GM23248 (cell line): ENCODE results near the gene VGF.

- RAMPAGE, long total RNA: no peak
These were observed 1.3 kb downstream of the MUC3A start for GRCh38 chr7:100950739-100951014.

DNA sequence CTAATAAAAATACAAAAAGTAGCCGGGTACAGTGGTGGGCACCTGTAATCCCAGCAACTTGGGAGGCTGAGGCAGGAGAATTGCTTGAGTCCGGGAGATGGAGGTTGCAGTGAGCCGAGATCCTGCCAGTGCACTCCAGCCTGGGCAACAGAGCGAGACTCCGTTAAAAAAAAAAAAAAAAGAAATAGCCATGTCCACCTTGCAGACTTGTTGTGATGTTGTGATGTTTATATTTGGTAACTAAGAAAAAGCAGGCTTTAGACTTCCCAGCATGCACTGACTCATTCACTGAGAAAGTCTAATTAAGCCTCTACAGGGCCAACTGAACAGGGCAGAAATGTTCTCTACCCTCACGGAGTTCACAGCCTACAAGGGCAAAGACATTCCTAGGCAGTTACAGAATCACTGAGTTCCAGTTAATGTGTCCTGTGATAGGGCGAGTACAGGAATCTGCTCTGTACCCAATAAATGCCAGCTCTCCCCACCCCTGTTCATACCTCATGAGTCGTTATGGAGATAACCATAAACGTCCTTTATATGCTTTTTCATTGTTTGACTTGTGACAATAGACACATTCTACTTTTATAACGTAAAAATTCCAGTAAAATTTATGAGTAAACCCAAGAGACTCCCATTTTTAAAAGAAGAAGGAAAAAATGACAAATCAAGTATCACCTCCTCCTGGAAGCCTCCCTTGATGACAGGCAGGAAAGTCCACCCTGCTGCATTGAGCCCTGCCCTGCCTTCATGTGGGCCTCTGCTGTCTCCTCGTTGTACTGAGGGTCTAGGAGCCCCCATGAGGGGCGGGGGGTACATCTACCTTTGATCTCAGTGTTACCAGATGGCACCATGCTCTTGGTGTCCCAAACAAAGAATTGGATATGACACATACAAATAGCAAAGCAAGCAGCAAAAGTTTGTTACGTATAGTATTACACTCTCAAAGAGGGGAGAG lies 14.2 kb downstream of the MUC12 start:
- RAMPAGE, long total RNA: no peak

GRCh38 chr7:101088796-101089389 lies 3.6 kb downstream of the TRIM56 start:
- RAMPAGE, long total RNA: no peak

DNA sequence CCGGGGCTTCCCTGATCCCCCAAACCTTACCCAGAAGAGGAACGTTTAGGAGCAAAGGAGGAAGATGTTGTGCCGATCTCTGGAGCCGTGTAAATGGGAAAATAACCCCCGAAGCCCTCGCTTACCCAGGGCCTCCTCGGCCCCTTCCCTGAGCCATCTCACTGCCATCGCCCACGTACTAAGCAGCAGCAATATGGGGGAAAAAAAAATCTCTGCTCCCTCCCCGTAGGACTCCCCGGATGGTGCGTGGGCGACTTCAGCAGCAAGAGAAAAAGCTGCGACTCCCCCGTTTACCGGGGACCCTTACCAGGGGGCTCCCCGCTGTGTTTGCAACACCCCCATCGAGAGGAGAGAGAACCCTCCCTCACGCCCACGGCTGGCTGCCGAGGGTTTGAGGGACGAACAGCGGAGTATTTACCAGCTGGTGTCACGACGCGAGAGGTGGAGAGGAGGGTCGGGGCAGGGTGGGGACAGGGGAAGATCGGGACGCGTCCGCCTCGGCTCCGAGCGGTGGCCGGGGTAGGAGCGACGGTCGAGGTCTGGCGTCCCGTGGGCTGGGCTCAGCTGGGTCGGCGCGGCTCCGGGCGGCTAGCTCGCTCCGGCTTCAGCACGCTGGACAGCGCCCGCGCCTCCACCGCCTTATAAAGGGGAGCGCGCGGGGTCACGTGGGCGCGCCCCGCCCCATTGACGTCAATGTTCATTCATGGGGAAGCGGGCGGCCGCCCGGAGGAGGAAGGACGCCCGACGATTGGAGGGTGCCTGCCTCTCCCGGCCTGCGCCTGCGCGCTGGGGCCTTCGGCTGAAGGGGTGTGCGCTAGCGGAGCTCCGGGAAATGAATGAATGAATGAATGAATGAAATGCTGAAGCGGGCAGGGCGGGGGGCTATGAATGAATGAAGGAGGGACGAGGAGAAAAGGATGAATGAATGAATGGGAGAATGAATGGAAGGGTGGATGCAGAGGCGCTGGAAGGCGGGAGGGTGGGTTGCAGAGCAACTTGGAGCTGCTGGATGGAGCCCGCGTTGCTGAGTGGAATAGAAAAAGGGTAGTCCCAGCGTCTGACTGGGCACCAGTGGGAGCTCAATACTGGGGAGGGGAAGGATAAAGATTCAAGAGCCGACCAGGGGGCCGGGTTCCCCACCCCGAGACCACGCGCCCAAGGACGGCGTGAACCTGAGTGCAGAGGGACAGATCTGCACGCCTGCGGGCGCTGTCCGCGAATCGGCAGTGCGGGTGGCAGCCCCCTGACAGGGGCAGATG lies at the start of gene VGF:
Gene VGF, minus strand, starts transcription at position 614 of the 1,259 bp plus-strand sequence.
- RAMPAGE, long total RNA: no peak

GRCh38 chr7:101167326-101167888 lies 2.0 kb upstream of the VGF start:
- RAMPAGE, long total RNA: no peak

GRCh38 chr7:101240237-101241407 lies 3.0 kb upstream of the CLDN15 start:
- RAMPAGE, long total RNA: no peak

DNA sequence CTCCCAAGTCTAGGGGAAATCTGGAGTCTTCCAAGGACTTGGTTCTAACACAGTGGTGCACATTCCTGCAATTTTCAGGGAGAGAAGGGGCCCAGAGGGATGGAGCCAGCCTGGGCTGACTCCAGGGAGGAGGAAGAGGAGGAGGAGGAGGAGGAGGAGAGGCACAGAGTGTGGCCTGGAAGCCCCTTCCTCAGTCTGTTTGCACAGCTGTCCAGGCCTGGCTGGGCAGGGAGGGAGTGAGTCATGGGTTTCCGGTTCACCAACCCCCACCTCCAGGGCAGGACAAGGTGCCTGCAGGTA lies 77.7 kb upstream of the CUX1 start:
- RAMPAGE, long total RNA: no peak

GRCh38 chr7:101814505-101815246 lies 2.8 kb upstream of the CUX1 start:
- RAMPAGE, long total RNA: no peak

DNA sequence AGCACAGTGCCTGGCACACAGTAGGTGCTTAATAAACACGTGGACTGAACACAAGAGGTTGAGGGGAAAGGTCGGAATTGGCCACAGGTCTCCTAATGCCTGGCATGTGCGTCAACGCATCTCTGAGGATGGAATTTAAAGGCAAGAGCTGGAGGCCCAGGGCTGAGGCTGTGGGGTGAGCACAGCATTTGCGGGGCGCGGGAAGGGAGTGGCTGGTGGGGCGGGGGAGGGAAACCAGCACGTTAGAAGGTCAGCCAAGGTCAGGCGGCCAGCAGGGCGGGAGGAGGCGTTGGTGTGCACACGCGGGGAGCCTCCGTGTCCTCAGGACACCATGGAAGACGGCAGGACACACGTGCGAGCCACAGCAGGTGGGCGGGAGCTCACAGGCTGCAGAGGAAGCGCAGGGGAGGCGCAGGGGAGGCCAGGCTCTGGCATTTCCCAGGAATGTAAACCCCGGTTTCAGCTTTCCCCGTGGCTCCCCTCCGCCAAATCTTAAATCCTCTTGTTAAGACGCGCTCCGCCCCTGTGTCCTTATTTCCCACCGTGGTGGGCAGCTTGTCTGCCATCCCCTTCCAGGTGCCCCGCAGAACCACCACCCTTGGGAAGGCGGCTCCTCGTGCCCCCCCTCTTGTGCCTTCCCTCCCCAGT lies 52.0 kb downstream of the CUX1 start:
- RAMPAGE, long total RNA: no peak

DNA sequence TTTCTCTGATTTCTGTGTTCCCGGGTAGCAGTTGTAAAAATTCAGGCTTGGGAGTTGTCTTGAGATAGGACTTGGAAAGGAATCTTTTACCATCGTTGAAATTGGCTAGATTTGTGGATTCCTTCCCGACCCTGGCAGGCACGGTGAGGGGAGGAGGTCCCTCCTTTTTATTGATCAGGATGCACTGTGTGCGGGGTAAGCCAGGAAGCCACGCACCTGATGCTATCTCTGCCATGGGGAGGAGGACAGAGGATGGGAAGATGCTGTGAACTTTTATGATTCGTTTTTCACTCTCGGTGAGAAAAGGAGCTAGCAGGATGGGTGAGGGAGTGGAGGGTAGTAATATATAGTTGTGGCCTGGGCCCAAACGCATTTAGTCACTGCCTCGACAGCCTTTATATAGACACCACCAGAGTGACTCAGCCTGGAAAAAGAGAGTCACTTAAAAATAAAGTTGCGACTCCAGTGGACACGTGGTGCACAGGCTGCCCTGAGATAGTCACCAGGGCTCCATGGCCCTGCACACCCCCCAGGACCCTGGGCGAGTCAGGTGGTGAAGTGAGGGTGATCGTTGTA lies 106.6 kb downstream of the CUX1 start:
- RAMPAGE, long total RNA: no peak

- RAMPAGE, long total RNA: no peak
These were observed 223.0 kb downstream of the CUX1 start for GRCh38 chr7:102040471-102040857.

DNA sequence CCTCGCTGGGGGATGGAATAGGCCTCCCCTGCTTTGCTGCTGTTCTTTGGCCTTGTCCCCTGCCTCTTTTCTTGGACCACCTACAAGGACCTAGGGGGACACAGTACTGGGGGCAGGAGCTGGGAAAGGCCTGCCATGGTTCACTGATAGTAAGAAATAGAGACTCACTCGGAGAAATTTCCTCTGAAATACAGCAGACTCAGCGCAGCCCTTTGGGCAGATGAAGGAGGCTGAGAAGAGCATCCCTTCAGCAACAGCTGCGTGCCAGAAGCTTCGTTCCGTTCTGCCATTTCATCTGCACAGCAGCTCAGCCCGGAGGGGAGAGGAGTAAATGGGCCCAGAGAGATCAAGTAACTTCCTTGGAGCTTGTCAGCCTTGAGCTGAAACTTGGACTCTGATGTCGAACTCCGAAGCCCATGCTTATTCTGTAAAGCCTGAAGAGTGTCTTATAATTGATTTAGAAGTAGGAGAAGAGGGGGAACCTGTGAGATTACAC lies 231.7 kb downstream of the CUX1 start:
- RAMPAGE, long total RNA: no peak

- RAMPAGE, long total RNA: no peak
These were observed 32.0 kb upstream of the SH2B2 start for GRCh38 chr7:102254501-102255157.

DNA sequence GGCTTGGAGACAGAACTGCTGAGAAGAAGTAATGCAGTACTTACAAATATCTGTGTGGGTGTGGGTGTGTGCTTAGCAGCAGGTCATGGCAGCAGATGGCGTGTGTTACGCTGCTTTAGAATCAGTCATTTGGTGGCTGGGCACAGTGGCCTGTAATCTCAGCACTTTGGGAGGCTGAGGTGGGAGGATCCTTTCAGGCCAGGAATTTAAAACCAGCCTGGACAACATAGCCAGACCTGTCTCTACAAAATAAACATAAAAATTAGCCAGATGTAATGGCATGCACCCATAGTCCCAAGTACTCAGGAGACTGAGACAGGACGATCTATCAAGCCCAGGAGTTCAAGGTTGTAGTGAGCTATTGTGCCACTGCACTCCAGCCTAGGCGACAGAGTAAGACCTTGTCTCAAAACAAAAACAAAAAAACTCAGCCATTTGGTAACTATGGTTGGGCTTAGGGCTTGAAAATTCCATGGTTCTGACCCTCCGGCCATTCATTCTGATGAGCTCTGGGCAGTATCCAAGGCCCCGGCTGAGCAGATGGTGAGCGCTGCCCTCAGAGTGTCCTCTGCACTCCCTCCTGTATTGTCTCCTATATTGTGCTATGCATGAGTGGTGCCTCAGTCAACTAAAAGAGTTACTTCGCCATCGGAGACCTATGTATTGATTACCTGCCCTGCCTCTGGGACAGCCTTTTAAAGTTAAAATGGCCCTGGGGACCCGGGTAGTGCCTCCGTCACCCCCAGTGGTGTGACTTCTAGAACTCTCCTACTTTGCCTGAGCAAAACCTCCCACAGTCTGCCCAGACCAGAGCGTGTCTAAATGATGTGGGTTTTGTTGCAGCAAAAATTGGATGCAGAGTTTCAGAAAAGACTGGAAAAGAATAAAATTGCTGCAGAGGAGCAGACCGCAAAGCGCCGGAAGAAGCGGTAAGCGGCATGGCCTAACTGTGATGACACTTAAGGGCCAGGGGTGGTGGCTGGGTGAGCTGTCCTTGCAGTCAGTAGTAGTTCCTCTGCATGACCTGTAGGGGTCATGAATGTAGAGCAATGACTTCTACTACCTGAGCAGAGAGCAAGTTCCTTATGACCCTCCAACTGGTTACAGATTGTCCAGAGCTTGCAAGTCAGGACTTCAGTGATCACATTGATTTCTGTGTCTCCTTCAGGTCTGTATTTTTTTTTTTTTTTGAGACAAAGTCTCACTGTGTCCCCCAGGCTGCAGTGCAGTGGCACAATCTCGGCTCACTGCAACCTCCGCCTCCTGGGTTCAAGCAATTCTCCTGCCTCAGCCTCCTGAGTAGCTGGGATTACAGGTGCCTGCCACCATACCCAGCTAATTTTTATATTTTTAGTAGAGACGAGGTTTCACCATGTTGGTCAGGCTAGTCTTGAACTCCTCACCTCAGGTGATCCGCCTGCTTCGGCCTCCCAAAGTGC lies 8.1 kb downstream of the PRKRIP1 start:
- RAMPAGE, long total RNA: no peak

DNA sequence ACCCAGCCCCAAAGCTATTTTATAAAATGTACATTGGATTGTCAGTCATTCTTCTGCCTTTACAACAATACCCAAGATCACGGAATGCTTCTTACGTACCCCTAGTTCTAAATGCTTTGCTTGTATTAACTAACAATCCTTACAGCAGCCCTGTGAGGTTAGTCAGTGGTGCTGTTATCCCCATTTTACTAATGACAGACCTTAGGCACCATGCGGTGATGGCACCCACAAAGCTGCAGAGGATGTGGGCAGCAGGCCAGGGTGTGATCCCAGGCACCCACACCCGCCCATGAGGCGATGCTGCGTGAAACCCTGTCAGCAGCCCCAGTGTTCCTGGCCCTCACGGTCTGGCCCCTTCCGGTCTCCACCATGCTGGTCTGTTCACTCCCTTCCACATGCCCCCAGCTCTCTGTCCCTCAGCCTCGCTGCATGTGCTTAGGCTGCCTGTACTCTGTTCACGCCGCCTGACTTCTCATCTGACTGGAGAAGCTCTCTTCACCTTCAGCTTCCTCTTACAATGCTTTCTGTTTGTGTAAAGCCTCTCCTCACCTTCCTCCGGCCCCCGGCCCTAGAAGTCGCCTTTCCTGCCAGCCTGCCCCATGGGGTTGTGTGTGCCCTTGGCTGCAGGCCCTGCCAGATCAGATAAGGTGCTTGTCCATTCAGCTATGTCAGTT lies 17.7 kb upstream of the ORAI2 start:
- RAMPAGE, long total RNA: no peak

DNA sequence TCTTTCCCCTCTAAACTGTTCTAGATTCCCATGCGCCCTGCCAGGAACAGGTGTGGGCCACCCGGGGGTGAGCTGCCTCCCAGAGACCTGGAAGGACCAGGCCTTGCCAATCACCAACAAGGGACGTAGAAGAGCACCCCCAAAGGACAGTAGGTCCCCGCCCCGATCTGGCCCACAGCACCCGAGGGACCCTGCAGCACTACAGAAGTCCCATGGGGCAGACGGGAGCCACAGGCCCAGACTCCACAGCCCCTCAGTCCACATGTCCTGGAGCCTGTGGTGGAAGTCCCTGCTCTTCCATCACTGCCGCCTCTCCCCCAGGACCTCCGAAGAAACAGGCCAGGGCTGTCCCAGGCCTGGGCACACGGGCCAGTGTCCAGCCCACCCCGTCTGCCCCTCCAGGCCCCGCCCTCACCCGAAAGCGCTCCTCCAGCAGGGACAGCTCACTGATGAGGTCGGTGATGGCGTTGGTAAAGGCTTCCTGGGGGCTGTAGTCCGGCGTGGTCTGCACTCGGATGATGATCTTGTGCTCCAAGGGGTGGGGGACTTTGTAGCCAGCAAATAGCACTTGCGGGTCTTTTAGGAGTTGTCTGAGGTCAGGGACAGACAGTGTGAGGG lies 4.7 kb downstream of the POLR2J start:
- RAMPAGE, long total RNA: no peak

DNA sequence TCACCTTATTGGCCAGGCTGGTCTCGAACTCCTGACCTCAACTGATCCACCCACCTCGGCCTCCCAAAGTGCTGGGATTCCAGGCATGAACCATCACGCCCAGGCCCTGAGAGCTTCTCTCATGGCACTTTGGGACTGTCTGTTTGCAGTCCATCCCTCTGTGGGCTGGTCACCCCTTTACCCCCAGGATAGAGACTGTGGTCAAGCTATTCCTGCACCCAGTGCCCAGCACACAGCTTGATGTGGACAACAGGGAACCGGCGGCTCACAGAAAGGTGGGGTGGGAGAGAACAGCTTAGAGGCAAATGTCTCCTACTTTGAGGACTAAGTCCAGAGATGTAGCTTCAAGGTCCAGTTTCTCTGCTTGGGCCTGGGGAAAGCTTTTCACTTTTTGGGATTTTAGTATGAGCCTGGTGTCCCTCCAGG lies 10.3 kb upstream of the RASA4B start:
- RAMPAGE, long total RNA: no peak

- RAMPAGE, long total RNA: no peak
These were observed 32.8 kb downstream of the FAM185A start for GRCh38 chr7:102781471-102782206.

DNA sequence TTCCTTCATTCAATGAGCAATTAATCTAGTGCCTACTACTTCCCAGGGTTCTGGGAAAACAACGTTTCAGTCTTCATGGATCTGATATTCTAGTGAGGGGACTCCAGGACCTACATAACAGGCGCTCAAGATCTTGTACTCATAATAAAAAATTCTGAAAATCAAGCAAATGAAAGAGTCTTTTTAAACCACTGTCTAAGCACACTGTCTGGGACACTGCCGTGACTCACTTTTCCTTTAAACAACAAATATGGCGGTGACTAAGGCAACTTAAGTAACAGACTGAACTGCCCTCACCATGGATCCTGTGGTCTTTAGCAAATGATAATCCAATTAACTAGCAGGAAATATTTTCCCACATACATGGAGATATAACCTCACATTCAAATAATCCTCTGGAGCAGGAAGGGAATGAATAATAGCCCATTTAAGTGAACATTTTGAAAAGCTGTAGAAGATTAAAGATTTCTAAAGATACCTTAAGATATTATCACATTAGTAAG lies 40.4 kb upstream of the LRRC17 start:
- RAMPAGE, long total RNA: no peak

- RAMPAGE, long total RNA: no peak
These were observed 65.4 kb downstream of the LRRC17 start for GRCh38 chr7:102977728-102979007.